Measurements from ENCODE around the gene ALKAL2.

DNA sequence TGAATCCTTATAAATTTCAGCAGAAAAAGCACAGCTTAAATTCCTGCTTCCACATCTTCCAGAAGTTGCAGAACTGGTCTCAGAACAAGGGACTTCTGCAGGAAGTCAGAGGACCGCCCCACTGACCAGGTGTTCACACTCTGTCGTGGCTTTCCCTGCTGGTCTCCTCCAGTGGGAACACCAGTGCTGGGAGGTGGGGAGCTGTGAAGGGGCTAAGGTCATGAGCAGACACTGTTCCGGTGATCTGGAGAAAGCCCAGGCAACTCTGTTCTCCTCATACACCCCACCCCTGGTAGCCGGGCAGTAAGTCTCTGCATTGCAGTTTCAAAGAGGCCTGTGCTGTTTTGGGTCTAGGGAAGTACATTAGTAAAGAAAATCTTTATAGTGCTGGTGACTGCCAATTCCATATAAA lies 3.4 kb downstream of the FAM110C start:
- PRO-cap: no peak

- PRO-cap: no peak
These were observed at the start of gene ALKAL2 for GRCh38 chr2:287500-288517. Gene ALKAL2 (minus strand): TSS chr2:288091.

GRCh38 chr2:669411-669922 lies 7.7 kb downstream of the TMEM18 start:
- PRO-cap: no peak

DNA sequence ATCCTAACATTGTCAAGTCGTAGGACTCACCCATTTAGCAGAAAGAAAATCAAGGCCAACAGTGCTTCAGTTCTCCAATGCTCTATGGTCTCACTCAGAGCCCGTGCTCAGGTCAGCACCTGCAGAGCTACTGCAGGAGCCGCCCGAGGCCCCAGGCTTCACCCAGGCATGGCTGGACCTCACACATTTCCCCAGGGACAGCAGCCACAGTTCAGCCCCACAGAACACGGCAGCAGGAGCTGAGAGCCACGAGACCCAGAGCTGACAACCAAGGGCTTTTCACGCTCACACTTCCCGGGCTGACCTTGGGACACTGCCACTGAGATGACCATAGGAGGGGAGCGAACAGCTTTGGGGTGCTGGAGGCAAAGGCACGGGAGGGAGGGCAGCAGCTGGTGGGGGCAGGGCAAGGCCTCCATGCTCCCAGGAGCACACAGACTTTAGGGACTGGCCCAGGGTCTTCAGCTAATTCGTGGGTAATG lies 4.2 kb downstream of the TMEM18 start:
- PRO-cap: no peak

- PRO-cap: no peak
These were observed 15.6 kb upstream of the TMEM18 start for GRCh38 chr2:692731-693232.

- PRO-cap: no peak
These were observed 190.0 kb upstream of the TPO start for GRCh38 chr2:1223215-1223772.

- PRO-cap: no peak
These were observed 130.6 kb downstream of the PXDN start for GRCh38 chr2:1613596-1614332.

- PRO-cap: no peak
These were observed 103.7 kb downstream of the PXDN start for GRCh38 chr2:1640501-1641157.

DNA sequence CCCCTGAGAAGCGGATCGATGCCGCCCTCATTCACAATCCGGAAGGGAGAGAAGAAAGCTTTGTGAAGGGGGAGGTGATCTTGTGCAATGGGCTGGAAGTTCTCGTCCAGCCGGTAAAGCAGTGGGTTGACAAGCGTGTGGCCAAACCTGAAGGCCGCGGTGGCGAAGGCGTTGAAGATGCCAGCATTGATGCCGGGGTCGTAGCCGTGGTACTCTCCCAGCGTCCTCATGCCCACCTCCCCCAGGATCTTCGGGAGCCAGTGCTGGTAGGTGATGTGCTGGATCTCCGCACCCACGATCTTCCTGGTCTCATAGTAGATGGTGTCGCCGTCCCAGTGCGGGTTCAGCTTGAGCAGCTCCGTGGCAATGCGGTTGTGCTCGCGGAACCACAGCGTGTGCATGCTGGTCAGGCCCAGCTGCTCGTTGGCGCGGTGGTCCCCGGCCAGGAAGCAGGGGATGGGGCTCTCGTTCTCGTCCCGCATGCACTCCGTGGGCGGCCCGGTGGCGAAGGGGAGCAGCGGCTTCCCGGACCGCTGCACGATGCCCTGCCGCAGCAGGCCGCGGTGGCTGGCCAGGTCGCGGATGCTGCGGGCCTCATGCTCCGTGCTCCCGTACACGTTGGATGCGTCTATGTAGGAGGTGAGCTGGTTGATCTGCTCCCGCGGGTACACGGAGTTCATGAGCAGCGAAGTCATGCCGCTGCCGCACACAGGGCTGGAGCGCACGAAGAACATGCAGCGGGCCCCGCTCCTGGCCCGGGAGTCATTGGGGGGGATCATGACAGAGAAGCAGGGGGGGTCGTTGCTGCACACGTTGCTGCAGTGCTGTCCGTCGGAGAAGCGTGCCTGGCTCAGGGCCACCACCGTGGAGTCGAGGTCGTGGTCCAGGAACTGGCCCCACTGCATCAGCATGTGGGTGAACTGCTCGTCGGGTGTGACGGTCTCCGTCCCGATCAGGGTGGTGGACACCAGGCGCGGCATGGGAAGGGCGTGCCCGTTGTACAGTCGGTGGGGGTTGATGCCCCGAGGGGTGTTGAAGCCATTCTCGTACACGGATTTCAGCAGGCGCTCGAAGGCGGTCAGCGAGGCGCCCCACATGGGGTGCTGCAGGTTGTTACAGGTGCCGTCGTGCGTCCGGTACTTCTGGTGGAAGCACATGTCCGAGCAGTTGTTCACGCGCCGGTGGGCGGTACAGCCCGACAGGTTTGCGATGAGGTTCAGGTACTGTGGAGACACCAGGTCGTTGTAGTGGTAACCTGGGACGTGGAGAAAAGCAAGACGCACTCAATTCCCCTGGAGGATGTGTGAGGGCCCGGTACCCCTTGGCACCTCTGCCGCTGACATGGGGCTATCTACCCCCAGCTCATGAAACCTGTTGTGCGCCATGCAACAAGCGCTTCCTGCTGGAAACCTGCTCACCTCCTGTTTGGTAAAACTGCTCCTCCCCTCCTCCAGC lies 95.4 kb downstream of the PXDN start:
- PRO-cap: no peak

GRCh38 chr2:1657061-1657797 lies 87.1 kb downstream of the PXDN start:
- PRO-cap: no peak

DNA sequence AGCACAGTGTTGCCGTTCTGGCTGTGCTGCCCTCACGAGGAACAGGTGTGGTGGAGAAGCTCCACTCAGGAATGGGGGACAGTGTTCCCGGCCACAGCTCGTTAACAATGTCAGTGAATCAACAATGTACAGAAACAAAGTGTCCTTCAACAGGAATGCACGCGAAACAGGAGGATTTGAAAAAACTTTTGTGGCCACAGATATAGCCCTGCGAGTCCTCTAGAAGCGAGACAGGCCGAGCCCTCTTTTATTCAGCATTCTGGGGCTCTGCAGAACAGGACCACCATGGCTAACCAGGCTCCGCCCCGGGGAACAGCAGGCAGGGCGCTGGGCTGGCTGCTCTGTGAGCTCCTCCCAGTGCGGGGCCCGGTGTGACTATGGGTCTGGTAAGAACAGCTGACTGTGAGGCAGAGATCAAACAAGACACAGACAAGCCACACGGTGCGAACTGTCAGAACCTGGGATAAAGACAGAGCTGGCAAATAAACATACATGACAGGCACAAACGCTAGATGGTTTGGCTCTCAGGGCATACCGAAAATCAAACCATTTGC lies 15.6 kb downstream of the PXDN start:
- PRO-cap: no peak

GRCh38 chr2:1816052-1816786 lies 71.9 kb upstream of the PXDN start:
- PRO-cap: no peak

DNA sequence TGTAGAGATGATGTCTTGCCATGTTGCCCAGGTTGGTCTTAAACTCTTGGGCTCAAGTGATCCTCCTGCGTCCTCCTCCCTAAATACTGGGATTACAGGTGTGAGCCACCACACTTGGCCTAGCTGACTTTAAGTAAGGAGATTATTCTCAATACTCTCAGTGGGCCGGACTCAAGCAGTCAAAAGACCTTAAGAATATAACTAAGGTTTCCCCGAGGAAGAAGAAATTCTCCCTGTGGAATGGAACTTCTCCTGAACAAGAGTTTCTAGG lies 76.3 kb upstream of the PXDN start:
- PRO-cap: no peak

DNA sequence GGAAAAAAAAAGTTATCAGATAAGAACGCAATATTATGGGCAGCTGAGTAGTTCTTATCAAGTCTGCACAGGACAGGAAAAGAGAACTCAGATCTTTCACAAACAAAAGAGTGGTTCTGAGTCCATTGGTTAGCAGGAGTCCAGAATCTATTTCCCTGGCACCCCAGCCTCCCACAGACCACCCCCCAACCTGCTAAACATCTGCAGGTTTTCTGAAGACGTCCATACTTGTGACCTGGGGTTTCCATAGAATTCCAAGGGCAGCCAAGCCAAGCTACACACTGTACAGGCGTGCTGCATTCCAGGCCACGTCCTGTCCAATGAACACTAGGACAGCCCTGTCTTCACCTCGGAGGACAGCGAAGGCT lies 167.0 kb upstream of the PXDN start:
- PRO-cap: no peak

- PRO-cap: no peak
These were observed 853 bp upstream of the MYT1L start for GRCh38 chr2:2331827-2332429.

GRCh38 chr2:2332430-2332984 lies 1.4 kb upstream of the MYT1L start:
- PRO-cap: no peak

GRCh38 chr2:2665065-2666032 lies 334.3 kb upstream of the MYT1L start:
- PRO-cap: no peak

GRCh38 chr2:3452918-3453955 lies 66.1 kb downstream of the ADI1 start:
- PRO-cap: no peak

- PRO-cap: no peak
These were observed 63.3 kb downstream of the ADI1 start for GRCh38 chr2:3455855-3456612.

GRCh38 chr2:3480675-3481021 lies 38.7 kb downstream of the ADI1 start:
- PRO-cap: no peak

Data from progenitor cell of endocrine pancreas (in vitro differentiated cells).